Duodenum (tissue), 1 donor: ENCODE results near the genes SCML1 and MAP3K15.

- PRO-cap = no peak
Measured at GRCh38 chrX:13765669-13766390, 31.3 kb downstream of the OFD1 start.

GRCh38 chrX:14026091-14026663, 3.5 kb downstream of the GEMIN8 start:
- PRO-cap = no peak

- PRO-cap = no peak
Measured at GRCh38 chrX:15414560-15414759, 30.2 kb upstream of the VEGFD start.

DNA sequence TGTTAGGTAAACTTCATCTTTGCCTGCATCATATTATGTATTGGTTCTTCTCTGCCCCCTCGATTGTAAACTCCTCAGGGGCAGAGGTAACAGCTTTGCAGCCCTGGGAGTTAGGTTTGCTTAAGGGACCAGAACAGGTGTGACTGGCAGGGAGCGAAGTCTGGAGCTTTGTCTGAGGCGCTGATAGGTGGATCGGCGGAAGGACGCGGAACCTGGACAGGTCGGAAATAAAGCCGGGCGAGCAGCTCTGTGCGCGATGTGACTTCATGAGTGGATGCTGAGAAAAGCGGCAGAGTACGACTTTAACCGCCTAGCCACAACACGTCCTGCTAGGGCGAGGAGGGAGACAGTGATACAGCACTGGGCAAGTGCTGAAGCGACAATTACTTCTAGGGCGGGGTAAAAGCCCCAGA, 388 bp upstream of the ZRSR2 start:
- PRO-cap = bidirectional peak, plus-strand start at position 259 of the sequence, minus-strand start at position 268 of the sequence

DNA sequence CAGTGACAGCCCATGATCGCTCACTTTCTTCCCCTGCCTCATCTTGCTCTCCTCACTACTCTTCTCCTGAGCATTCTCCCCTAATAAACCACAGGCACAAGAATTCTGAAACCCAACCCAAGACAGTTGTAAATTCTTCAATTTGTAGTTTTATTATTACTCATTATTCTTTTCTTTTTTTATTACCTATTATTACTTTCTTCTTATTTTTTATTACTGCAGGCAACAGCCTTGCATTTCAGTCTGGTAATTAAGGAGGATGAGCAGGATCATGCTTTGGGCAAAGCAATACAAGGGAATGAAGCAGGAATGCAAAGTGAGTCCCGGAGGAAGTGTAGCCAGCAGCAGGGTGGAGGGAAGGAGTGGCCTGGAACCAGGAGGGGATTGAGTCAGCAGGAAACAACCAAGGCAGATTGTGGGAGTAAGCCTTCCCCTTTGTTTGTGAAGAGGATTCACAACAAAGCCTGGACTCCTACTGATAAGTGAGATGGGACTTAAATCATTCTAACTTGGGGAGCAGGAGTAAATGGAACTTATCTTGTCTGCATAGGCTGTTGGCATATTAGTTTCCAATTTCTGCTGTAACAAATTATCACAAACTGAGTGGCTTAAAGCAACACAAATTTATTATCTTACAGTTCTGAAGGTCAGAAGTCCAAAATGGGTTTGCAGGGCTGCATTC, 93.0 kb upstream of the AP1S2 start:
- PRO-cap = no peak

- PRO-cap = no peak
Measured at GRCh38 chrX:16892717-16893340, 22.7 kb upstream of the RBBP7 start.

DNA sequence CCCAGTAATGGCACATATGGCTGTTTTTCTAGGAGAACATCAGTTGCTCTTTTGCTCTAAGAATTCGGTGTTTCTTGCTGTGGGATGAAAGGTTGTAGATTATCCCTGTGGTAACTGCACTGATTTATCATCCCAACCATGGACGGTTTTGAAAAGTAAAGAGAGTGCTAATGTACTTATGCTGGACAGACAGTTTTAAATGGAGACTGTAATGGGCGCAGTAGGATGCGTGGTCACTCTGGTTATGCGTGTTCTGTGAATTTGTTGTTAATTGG, 191.5 kb downstream of the REPS2 start:
- PRO-cap = no peak

DNA sequence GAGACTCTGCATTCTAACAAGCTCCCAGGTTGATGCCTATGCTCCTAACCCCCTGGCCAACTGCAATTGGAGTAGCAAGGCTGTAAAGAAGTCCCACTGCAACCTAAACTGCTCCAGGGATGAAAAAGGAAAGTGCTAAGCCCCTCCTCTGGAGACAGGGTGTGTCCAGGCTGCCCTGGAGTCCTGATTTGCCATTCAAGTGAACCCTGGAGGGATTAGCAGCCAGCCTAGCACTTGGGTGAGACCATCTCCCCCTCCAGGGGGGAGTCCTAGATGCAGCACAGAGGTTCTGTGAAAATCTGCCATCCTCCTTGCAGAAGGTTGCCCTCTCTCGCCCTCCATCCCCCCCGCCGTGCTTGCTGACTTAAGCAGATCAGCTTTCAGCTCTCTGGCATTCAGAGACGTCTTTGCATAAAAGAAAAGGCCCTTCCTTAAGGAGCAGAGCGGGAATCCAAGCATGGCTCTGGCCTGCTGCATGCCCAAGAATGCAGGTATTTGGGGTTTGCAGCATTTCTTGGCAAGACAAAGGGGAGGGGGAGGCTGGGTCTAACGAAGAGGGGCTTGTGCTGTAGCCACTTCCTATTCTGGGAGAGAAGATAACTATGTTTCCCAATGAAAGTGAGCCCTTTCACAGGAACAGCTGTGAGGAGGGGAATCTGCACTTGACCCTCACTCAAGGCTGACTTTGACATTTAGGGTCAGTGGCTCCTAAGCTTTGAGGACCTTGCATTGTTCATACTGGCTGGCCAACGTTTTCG, 102.0 kb upstream of the SCML1 start:
- PRO-cap = unidirectional peak, plus-strand start at position 441 of the sequence

- PRO-cap = unidirectional peak, plus-strand start at chrX:17737488; unidirectional peak, plus-strand start at chrX:17737602
Measured at GRCh38 chrX:17737390-17737971, at the start of gene SCML1. SCML1 (plus strand) TSS chrX:17737493.

- PRO-cap = no peak
Measured at GRCh38 chrX:18098709-18099047, 122.0 kb downstream of the BEND2 start.

DNA sequence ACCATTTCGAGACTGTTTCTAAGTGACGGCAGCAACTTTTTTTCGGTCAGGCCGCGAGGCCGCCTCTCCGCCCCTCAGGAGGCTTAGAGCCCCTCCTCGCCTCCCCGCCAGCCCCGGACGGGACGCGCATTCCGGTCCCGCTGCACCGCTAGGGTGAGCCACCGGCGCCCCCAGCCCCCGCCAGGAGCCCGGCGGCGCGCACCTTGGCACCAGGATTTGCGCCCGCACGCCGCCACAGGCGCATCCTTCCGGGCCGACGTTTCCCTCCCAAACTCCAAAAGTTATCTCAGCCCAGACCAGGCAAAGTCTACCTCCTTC, 648 bp downstream of the SCML2 start:
- PRO-cap = no peak

DNA sequence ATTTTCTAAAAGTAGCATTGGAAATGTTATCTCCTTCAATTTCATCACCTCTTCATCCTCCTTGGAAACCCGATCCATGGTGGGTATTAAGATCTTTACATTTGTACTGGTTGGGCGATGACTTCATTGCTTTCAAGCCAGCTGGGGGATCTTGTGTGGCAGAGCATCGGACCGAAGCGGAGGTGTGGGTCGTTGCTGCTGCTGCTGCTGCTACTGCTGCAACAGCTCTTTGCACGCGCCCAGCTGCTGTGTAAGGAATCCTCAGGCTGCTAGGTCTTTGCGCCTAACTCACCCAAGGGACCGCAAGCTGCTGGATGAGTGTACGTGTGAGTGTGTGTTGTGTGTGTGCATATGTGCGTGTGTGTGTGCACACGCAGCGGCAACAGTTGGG, 882 bp upstream of the CDKL5 start:
- PRO-cap = no peak

DNA sequence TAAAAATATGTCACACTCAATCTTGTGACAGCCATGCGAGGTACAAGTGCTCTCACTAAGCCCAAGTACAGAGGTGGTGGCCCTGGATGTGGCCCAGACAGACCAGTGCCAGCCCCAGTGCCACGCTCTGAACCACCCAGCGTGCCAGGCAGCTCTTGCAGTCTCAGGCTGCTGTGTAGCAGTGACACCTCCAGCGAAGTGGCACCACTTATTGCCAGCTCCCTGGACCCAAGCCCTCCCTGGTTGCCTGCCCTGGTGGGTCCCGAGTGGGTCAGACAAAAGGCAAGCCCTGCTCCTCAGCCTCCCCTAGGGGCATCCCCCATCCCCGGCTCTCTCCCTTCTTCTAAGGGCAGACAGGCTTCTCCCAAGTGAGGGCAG, 100.2 kb downstream of the PHKA2 start:
- PRO-cap = no peak

- PRO-cap = no peak
Measured at GRCh38 chrX:18919956-18920502, 63.9 kb downstream of the PHKA2 start.

- PRO-cap = no peak
Measured at GRCh38 chrX:19372068-19373073, 28.6 kb downstream of the PDHA1 start.

- PRO-cap = no peak
Measured at GRCh38 chrX:19514662-19515871, at the start of gene MAP3K15. MAP3K15 (minus strand) TSS chrX:19515508.

- PRO-cap = no peak
Measured at GRCh38 chrX:19678757-19679435, 163.6 kb upstream of the MAP3K15 start.

DNA sequence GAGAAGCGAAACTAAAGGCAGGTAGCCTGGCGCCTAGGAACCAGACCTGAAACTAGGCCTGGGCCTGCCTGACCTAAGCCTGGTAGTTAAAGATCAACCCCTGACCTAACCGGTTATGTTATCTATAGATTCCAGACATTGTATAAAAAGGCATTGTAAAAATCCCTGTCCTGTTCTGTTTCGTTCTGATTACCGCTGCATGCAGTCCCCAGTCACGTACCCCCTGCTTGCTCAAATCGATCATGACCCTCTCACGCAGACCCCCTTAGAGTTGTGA, 131.8 kb downstream of the SH3KBP1 start:
- PRO-cap = no peak

DNA sequence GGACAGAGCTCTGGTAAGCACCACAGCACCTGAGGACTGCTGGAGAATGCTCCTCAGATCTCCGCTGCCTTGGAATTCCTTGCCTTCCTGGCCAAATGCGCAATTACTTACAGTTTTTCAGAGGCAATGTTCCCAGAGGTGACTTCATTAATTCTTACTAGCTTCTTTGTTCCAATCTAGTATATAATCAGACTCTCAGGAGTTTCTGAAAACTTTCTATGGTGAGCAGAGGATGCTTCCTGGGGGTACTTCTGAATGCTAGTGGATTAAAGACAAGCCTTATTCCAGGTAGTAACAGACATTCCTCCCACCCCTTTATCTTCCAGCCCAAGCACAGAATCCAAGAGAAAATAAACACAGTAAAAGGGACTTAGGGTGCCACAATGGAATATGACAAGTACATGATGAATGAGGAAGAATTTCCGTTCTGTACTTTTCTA, 37.3 kb upstream of the SH3KBP1 start:
- PRO-cap = no peak

DNA sequence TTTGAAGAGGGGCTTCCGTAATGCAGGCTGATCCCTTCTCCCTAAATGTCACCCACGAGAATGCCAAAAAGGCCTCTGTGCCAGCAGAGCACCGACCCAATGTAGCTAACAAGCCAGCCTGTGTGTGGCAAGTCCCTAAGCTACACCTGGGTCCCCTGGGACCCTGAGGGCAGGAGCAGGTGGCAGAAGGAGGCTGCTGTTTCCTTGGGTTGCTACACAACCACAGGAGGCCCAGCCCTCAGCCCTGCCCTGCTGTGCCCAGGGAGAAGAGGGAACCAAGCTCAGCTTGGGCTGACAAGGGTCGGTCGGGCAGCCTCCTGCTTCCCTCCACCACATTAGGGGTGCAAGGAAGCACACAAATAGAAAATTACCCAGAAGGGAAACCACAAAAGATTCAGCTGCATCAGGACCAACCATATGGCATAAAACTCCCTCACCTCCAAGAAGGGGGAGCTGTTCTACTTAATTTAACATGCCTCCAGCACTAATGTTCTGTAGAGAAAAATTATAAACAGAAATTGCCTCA, 55.4 kb downstream of the MAP7D2 start:
- PRO-cap = no peak